NALM6 (cell line): ENCODE data around the genes PRIM2 and EYS.

DNA sequence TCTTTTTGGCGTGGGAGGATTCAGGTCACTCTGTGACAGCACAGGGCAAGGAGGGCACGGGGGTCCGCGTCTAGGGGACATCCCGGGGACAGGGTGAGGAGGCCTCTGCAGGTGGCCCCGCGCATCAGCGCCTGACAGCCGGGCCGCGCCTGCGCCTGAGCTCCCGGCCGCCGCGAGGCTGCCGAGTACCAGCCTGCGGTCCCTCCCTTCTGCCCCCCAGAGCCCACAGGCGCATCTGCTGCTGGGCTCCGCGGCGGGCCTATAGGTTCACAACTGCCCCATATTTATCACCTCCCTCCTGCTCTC, 110.6 kb downstream of the DST start:
- PRO-cap = no peak

DNA sequence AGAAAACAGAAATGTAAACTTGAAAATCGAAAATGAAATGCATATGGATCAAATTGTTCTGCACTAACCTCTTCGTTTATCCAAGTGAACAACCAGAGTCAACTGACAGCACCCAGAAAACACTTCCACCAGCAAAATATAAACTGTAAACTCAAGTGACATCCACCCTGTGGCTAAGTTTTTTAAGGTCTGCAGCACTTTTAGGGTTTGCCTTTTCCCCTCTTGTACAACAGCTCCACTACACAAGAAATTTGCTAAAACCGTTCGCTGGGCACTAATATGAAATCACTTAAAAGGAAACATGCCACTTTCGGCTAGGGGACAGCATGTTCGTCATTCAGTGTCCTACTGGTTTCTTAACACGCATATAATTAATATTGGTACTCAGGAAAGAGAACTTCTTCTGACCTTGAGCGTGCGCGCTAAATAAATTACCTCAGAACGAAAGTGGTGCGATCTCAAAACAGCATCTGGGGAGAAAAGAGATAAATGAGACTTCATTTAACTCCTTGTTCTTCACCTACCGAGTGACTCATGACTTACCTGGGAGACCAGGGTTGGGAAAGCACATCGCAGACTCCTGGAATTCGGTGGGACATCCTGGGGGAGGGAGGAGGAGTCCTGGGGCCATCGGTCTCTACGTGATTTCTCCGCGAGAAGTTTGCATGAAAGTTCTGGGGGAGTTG, 1.1 kb downstream of the DST start:
- PRO-cap = no peak

GRCh38 chr6:57173929-57174678, 2.0 kb downstream of the BAG2 start:
- PRO-cap = no peak

DNA sequence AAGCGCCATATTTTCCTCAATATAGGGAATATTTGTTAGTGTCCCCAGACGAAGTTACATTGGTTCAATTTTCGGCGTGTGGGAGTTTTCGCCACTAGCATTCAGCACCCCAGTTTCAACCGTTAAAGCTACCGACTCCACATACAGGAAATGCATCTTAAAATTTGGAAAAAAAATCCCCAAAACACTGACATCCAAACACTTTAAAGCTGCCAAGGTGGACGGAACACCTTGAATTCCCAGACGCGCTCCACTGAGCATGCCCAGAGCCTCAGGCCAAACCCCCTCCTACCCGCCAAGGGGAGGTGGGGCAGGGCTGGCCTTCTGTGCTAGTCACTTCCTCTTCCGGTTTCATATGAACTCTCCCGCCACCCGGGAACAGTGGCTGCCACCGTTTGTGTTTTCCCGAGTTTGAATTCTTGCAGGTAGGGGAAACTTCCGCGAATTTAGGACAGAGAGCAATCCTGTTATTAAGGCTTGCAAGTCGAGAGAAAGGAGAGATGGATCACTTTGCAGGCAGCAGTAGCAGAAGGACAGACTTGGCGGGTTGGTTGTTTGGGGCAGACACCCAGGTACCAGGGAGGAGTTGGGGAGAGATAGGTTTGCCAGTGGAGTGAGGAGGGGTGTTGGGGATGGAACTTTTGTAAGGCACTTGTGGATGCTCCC, at the start of gene PRIM2:
PRIM2 (plus strand) TSS at position 354 of the 666 bp plus-strand sequence.
- PRO-cap = bidirectional peak, plus-strand start at position 354 of the sequence, minus-strand start at position 222 of the sequence

DNA sequence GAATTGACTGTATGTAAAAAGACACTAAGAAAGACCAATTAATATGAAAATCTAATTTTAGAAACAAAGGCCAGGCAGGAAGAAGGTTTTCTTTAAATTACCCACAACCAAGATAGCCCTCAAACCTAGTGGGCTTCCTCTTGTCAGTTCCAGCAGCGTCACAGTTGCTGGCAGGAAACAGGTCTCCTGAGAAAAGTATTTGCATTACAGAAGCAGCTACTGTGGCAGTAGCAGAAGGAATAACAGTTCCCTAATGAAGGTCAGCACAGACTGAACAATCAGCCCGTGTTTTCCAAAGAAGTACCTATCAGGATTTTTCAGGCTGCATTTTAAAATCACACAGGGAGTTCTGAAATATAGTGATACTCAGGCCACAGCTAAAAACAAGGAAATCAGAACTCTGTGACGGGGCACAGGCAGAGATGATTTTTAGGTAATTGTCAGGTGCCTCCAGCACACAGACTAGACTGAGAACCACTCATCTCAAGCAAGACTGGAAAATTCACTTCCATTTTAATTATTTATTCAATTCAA, 230.4 kb upstream of the KHDRBS2 start:
- PRO-cap = no peak

DNA sequence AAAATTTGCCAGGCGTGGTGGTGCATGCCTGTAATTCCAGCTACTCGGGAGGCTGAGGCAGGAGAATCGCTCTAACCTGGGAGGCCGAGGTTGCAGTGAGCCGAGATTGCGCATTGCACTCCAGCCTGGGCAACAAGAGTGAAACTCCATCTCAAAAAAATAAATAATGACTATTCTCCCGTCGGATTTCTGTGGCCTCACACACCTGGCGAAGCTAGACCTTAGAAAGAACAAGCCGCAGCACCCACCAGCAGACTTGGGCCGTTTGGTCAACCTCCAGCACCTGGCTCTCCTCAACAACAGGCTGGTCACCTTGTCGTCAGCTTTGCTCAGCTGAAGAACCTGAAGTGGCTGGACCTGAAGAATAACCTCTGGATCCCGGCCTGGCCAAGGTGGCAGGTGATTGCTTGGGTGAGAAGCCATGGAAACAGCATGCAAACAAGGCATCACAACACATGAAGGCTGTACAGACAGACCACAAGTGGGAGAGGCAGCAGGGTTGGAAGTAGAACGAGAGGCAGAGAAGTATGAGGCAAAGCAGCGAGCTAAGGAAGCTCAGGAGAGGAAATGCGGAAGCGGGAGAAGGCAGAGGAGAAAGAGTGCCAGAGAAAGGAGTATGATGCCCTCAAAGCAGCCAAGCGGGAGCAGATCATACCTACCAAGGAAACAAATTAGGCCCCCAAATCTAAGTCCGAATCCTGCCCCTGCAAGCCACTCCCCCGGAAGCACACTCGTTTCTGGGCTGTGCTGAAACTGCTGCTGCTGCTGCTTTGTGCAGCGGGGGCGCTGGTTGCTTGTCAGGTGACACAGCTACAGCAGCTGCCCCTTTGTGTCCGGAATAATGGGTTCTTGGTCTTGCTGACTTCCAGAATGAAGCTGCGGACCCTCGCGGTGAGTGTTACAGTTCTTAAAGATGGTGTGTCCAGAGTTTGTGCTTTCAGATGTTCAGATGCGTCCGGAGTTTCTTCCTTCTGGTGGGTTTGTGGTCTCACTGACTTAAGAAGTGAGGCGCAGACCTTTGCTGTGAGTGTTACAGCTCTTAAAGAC, 121.6 kb upstream of the LGSN start:
- PRO-cap = no peak

- PRO-cap = no peak
These were observed 7.9 kb upstream of the PTP4A1 start for GRCh38 chr6:63564460-63564727.

DNA sequence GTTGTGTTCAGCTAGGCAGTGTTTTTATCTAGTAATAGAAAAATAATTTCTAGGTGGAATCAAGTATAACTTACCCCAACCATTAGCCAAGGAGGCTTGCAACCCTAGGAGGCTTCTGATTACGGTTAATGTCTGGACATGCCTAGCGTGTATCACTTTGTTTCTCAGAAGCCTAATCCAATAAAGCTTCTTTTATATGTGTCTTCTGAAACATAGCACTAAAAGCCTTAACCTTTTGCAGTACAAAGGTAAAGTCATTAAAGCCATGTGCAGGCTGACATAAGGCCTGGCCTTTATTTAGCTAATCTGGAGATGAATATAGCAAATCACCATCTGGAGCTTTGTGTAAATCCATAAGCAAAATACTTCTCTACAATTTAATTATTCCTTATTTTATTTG, at the start of gene EYS:
EYS (minus strand) TSS at position 166 of the 400 bp plus-strand sequence.
- PRO-cap = no peak

GRCh38 chr6:66349871-66350320, 642.9 kb upstream of the EYS start:
- PRO-cap = no peak

GRCh38 chr6:68038869-68039541, 596.1 kb upstream of the ADGRB3 start:
- PRO-cap = no peak

- PRO-cap = unidirectional peak, plus-strand start at chr6:69816224
These were observed 19.2 kb upstream of the LMBRD1 start for GRCh38 chr6:69816003-69816330.

GRCh38 chr6:70241727-70242652, 60.9 kb downstream of the COL9A1 start:
- PRO-cap = no peak

GRCh38 chr6:70782861-70784160, 115.6 kb downstream of the SMAP1 start:
- PRO-cap = no peak

DNA sequence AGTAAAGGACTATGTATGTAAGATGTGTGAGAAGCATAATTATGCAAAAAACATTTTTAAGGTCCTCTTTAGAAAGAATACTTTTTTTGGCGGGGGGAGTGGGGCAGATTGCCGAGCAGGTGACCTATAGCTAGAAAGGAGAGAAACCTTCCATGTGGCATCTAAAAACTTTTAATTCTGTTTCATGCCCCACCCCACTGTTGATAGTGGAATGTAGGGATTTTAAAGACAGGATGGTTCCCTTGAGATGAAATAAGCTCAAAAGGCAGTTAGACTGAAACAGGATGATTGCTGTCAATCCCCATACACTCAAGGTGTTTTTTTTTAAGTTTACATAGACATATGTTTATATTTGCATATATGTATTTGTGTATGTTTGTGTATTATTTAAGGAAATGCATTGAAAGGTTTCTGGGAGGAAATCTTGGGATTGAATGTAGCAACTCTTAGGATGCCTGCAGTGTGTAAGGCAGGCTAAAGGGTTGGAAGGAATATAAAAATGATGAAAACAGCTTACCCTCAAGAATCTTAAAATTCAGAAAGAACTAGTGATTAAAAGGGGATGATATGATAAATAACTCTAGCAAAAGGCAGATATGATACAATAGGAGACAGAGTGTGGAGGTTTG, 141.3 kb downstream of the B3GAT2 start:
- PRO-cap = no peak

DNA sequence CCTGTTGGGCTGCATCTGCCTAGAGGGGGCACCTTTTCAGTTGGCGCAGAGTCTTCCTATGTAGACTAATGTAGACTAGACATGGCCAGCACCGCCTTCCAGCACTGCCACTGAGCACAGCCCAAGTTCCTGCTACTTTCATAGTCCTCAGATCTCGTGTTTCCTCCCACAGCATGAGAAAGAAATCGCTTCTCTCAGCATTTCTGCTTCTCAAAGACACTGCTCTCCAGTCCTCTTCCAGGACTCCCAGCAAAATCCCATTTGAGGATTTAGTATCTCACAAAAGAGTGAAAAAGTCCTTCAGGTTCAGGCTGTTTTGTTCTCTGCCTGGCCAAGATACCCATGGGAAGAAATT, 35.6 kb downstream of the OGFRL1 start:
- PRO-cap = no peak

GRCh38 chr6:71376775-71377230, 88.2 kb downstream of the OGFRL1 start:
- PRO-cap = no peak

- PRO-cap = no peak
These were observed 103.3 kb downstream of the OGFRL1 start for GRCh38 chr6:71391765-71392508.

- PRO-cap = no peak
These were observed 130.9 kb downstream of the OGFRL1 start for GRCh38 chr6:71419341-71420039.

DNA sequence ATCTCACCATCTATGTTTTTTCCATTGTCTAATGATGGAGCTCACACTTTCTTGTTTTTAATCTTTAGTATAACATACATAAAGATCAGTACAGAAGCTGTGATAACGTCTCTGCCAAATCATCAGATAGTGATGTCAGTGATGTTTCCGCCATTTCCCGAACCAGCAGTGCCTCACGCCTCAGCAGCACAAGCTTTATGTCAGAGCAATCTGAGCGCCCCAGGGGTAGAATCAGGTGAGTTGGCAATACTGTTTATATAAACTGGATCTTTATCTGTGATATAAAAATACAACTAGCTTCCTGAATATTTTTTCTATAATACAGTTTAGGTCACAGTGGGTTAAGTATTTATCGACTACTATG, 308.4 kb upstream of the KCNQ5 start:
- PRO-cap = no peak

- PRO-cap = no peak
These were observed 17.1 kb downstream of the KCNQ5 start for GRCh38 chr6:72638833-72639574.